Psoas muscle (tissue), 2 donors: Measurements from ENCODE around the genes BPNT1, HHIPL2 and TAF1A.

DNA sequence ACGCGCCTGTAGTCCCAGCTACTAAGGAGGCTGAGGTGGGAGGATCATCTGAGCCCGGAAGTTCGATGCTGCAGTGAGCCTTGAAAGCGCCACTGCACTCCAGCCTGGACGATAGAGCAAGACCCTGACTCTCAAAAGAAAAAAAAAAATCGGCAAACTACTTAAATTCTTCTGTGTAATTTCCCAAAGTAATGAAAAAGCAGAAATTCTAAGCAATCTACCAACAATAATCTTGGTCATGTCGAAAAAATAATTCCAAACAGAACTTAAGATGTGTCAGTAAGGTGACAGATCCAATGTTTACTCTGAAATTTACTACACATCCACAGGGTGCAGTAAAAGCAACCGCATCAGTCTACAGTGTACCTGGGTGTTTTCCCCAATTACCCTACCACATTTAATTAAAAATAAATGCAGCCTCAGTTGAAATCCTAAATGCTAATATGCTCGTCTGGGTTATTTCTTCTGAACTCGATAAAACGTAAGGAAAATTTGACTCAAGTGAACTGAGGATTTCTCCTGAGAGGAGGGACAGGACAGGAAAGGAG is 858 bp downstream of the EPRS1 start:
- PRO-cap, 2 experiments, result no peak in any of the 2 experiments

GRCh38 chr1:220089604-220090194 is at the start of gene BPNT1:
TSS of gene BPNT1 (minus strand) at chr1:220089788.
- PRO-cap, 2 experiments, result peak in 2 of 2 experiments; most common minus-strand start chr1:220089761 (in 1)

- PRO-cap, 2 experiments, result peak in 2 of 2 experiments; most common plus-strand start chr1:220528600 (in 1); most common minus-strand start chr1:220528593 (in 2)
Measured at GRCh38 chr1:220528515-220529495, 869 bp downstream of the MARK1 start.

DNA sequence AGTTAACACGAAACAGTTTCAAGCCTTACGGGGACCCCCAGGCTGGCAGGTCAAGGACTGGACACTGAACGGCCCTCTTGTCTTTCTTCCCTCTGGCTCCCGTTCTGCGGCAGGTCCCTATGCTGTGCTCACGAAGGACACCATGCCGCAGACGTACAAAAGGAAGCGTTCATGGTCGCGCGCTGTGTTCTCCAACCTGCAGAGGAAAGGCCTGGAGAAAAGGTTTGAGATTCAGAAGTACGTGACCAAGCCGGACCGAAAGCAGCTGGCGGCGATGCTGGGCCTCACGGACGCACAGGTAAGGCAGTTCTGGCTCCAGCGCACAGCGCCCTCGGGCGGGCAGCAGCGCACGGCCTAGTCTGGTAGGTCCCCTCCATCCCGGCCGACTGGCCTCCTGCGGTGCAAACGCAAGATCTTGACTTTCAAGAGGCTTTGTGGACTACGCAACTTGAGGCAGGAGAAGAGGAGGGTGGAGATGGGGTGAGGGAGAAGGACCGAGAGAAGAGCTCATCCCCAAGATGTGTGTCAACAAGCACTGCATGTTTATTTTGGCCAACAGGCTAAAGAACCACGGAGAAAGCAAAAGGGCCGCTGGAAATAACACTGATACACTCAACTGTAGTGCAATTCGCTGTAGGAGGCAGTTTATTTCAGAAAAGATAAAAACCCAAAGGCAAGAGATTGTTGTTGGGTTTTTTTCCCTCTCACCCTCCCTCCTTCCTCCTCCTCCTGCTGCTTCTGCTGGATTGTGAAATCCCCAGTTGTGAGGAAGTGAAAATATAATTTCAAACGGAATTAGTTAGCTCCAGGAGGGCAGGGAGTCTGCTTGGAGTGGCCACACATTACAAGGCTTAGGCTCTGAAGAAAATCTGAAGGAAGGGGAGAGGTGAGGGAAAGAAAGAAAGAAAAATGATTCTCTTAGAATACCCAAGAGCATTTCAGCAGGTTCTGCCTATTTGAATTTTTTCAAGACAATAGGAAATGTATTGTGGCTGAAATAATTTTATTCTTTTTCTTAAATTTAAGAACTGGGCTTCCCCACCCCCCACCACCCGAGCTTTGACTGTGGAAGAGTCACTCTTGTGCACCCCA is 3.2 kb downstream of the HLX start:
- PRO-cap, 2 experiments, result peak in 1 of 2 experiments; most common minus-strand start position 388 of the sequence (in 1)

- PRO-cap, 2 experiments, result no peak in any of the 2 experiments
Measured at GRCh38 chr1:220887441-220887792, 8.2 kb downstream of the HLX start.

GRCh38 chr1:220894089-220894895 is 15.0 kb downstream of the HLX start:
- PRO-cap, 2 experiments, result no peak in any of the 2 experiments

GRCh38 chr1:221335785-221336723 is 405.8 kb downstream of the DUSP10 start:
- PRO-cap, 2 experiments, result no peak in any of the 2 experiments

GRCh38 chr1:221543891-221544142 is 198.1 kb downstream of the DUSP10 start:
- PRO-cap, 2 experiments, result no peak in any of the 2 experiments

DNA sequence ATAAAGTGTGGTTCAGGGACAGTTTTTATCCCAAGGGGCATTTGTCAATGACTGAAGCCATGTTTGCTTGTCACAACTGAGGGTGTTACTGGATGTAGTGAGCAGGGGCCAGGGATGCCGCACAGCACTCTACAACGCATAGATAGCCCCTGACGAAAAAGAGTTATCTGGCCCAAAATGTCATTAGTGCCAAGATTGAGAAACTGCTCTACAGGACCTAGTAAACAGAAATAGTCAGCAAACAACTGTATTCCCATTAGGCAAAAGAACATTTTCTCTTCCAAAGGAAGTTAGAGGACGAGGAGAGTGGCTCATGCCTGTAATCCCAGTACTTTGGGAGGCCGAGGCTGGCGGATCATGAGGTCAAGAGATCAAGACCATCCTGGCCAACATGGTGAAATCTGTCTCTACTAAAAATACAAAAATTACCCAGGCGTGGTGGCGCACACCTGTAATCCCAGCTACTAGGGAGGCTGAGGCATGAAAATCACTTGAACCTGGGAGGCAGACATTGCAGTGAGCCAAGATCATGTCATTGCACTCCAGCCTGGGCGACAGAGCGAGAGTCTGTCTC is 189.1 kb downstream of the DUSP10 start:
- PRO-cap, 2 experiments, result no peak in any of the 2 experiments

DNA sequence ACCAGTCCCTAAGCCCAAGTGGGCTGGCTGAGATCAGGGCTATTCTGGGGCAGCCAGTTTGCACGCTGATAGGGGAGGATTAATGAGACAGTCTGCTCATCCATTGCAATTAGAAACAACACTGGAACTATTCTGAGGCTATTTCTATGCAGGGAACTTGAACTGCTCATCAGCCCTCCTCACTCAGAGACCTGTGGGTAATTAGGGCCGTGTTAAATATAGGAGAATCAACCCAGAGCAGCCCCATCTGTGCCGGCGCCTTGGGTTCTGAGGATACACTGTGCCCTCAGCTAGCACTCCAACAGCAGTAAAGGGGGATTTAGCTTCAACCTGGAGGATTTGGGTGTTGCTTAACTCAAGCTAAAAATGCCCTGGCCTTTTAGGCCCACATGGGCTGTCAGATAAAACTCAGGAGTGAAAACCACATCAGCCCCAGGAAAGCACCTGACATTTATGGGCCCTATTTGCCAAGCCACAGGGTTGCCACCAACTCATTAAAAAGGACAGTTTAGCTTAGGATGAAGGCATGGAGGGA is 53.9 kb downstream of the DUSP10 start:
- PRO-cap, 2 experiments, result peak in 1 of 2 experiments; most common plus-strand start position 246 of the sequence (in 1)

GRCh38 chr1:221708817-221709629 is 32.9 kb downstream of the DUSP10 start:
- PRO-cap, 2 experiments, result no peak in any of the 2 experiments

GRCh38 chr1:221809529-221809969 is 67.7 kb upstream of the DUSP10 start:
- PRO-cap, 2 experiments, result no peak in any of the 2 experiments

DNA sequence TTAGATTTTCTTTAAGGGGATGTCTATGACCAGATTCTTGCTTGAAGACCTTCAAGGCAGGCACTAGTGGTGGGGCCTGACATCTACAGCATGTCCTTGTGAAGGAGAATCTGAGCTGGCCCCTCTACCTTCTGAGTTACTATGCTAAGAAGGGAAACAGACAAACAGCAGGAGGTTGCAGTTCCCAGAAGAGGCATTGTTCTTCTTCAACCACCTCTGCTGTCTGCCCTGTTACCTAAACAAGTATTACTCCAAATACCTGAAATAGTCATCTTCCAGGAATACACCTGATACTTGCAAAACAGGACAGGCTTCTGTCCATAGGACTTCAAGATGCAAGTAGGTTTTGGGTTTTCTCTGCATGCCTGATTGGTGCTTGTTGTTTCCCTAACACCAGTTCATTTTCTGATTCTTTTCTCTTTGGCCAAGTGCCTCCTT is 92.9 kb upstream of the DUSP10 start:
- PRO-cap, 2 experiments, result no peak in any of the 2 experiments

DNA sequence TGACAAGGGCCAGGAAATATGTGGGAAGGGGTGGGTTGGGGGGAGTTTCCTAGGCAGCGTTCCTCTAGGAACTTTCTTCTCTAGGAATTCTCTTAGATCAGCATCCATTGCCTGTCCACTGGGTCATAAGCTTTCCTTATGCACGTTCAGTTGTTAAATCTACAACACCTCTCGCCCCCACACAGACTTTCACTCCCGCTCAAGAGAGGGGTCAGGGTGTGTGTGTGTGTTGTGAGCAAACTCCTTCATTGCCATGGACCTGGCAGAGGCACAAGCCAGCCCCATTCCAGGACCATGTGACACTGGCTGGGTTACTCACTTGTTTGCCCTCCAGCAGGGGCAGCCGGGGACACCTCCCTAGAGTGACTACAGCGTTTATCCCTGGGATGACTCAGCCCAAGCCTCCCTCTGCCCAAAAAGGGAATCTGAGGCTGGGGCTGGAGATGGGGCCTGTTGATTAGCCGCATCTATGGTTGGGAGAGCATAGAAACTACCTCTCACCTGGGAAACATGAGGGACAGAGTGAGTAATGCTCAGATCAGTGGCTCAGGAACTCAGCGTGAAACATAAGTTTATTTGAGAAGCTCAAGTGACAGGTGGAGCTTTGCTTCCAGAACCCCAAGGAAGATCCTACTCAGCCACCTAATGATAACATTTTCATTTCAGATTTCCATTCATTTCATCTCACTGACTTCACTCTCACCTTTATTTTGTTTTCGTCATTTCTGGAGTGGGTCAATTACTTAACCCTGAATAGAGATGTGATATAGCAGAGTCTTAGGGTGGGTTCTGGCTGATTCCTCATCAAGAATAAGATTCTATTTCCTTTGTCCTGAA is 145.3 kb upstream of the DUSP10 start:
- PRO-cap, 2 experiments, result no peak in any of the 2 experiments

DNA sequence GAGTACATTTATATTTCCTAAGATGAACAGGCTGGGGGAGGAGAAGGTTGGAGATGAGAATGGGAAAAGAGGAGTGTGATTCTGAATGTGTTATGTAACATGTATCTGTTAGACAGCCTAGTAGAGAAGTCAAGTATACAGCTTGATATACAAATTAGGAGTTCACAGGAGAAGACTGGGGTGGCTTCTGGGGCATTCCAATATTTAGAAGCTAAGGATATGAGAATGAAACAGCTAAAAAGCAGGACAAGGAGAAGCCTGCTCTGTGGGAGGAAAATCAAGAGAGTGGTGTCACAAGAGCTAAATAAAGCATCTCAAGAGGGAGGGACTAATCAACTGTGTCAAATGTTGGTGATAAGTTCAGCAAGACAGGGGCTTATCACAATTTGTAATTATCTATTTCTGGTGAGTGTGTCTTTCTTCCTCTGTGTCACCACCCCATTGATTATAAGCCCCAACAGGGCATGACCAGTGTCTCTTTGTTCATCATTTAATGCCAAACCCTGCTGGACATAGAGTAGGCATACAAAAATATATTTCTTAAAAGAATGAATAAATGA is 295.8 kb upstream of the DUSP10 start:
- PRO-cap, 2 experiments, result no peak in any of the 2 experiments

GRCh38 chr1:222547819-222548418 is at the start of gene HHIPL2:
TSS of gene HHIPL2 (minus strand) at chr1:222548104.
- PRO-cap, 2 experiments, result no peak in any of the 2 experiments

- PRO-cap, 2 experiments, result peak in 2 of 2 experiments; most common plus-strand start chr1:222589956 (in 1); most common minus-strand start chr1:222589933 (in 2)
Measured at GRCh38 chr1:222589556-222590529, at the start of gene TAF1A. TSS of gene TAF1A (minus strand) at chr1:222589933.

- PRO-cap, 2 experiments, result peak in 2 of 2 experiments; most common plus-strand start chr1:222644329 (in 1); most common minus-strand start chr1:222643936 (in 2)
Measured at GRCh38 chr1:222643548-222644504, 25.9 kb downstream of the MIA3 start.

DNA sequence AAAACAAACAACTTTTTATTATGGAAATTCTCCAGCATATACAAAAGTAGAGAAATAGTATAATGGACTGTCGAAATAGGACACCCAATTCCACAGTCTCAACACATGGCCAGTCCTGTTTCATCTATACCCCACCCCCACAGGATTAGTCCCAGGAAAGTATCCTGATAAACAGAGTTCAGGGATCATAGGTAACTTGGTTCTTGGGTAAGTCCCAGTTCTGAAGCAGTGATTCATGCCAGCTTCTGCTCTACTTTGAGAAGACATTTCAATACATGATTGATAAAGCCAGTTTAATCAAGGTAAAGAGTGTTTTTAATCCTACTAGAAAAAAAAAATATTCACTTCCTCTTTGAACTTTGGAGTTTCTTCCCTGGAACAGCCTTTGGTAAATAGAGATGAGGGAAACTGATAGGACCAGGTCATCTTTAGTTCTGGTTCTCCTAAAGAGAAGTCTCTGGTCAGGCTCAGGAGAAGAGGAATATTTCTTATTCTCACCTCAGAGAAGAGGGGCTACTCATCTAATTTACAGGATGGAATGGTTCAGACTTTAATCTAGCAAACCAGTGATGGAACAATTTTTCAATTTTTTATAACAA is 142.4 kb downstream of the TLR5 start:
- PRO-cap, 2 experiments, result no peak in any of the 2 experiments

GRCh38 chr1:223129086-223129806 is 13.8 kb downstream of the TLR5 start:
- PRO-cap, 2 experiments, result no peak in any of the 2 experiments